Lung (tissue), 4 donors: Measurements from ENCODE around the genes TXNDC8 and HSDL2.

- PRO-cap: no peak
- RAMPAGE, long total RNA: no peak
- RRBS: no CpG with 5 or more reads among the region's 1 CpG
Measured at GRCh38 chr9:110337764-110338187, at the start of gene TXNDC8. TSS of gene TXNDC8 (minus strand) at chr9:110337863.

- PRO-cap: no peak
- RAMPAGE, long total RNA: no peak
- RRBS: no CpG with 5 or more reads among the region's 5 CpGs
Measured at GRCh38 chr9:110407802-110408443, 70.3 kb upstream of the TXNDC8 start.

GRCh38 chr9:110436268-110437004 is 98.8 kb upstream of the TXNDC8 start:
- PRO-cap: no peak
- RAMPAGE, long total RNA: no peak
- RRBS: no CpG with 5 or more reads among the region's 3 CpGs

GRCh38 chr9:110909130-110909523 is 129.1 kb downstream of the LPAR1 start:
- PRO-cap: no peak
- RAMPAGE, long total RNA: no peak
- RRBS: no CpG with 5 or more reads among the region's 3 CpGs

- PRO-cap: no peak
- RAMPAGE, long total RNA: no peak
- RRBS: no CpG with 5 or more reads among the region's 12 CpGs
Measured at GRCh38 chr9:111356389-111357217, 26.6 kb upstream of the OR2K2 start.

GRCh38 chr9:111516001-111516624 is 8.9 kb upstream of the ZNF483 start:
- PRO-cap: no peak
- RAMPAGE, long total RNA: no peak
- RRBS: no CpG with 5 or more reads among the region's 3 CpGs

DNA sequence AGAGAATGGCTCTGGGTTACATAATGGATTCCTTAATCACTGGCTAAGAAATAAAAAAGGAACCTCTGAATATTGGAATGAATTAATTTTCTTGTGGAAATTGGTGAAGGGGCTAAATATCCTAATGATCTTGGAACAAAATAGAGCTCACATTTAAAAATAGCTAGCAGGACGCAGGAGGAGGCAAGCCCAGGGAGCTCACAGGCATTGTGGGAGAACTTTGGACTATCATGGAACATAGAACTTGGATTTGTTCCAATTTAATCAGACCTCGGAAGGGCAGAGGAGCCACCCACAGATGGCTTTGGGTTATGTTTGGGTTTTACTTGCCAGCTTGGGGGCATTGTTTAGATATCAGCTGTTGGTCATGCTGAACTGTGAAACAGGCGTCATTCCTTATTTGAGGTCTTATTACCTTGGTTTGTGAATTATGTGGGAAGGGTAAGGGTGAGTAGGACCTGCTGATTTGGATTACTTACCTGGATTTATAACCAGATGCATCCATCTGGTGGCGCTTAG is 14.0 kb upstream of the PTGR1 start:
- PRO-cap: no peak
- RAMPAGE, long total RNA: no peak
- RRBS: no CpG with 5 or more reads among the region's 4 CpGs

- PRO-cap: no peak
- RAMPAGE, long total RNA: no peak
- RRBS: no CpG with 5 or more reads among the region's 9 CpGs
Measured at GRCh38 chr9:111805566-111806562, 11.1 kb upstream of the SHOC1 start.

DNA sequence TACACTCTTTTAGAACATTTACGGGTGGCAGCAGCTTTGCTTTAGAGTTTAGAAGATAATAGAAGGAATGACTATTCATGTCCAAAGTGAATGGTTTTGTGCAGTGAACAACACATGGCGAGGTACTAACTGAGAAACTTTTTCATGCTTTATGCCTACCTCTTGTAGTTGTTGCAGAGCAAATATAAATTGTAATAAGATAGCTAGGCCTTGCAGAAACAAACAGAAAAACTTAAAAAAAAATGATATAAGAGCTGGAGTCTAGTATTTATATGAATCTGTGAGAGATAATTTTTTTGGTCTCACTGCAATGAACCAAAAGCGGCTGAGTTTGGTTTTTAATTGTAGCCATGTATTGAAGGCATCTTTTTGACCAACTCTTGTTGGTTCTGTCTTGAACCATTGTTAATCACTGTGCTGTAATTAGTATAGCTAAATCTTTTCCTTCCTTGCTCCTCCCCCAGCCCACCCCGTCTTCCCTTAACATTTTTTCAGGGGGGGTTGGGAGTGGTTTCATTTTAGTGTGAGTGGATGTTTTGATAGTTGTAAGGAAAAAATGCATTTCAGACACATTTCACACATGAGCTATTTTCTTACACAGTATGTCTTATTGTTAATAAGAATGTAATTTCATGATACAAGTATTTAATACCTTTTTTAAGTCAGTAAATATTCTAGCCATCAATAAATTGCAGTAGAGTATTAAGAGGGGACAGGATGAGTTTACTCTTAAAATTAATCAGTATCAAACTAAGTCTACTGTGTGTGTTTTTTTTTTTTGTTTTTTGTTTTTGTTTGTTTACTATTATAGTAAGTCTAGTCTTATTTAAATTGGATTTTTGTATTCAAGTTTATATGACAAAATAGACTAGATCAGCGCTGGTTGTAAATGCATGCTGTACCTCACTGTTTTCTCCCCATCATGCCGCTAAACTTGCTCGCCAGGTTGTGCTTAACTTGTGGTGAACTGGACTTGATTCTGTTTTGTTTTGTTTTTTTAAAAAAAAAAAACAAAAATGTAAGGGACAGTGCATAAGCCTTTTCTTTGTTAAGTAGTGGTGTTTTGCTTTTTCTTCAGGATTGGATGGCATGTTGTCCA is 37.1 kb downstream of the UGCG start:
- PRO-cap: no peak
- RAMPAGE, long total RNA: no peak
- RRBS: no CpG with 5 or more reads among the region's 7 CpGs

DNA sequence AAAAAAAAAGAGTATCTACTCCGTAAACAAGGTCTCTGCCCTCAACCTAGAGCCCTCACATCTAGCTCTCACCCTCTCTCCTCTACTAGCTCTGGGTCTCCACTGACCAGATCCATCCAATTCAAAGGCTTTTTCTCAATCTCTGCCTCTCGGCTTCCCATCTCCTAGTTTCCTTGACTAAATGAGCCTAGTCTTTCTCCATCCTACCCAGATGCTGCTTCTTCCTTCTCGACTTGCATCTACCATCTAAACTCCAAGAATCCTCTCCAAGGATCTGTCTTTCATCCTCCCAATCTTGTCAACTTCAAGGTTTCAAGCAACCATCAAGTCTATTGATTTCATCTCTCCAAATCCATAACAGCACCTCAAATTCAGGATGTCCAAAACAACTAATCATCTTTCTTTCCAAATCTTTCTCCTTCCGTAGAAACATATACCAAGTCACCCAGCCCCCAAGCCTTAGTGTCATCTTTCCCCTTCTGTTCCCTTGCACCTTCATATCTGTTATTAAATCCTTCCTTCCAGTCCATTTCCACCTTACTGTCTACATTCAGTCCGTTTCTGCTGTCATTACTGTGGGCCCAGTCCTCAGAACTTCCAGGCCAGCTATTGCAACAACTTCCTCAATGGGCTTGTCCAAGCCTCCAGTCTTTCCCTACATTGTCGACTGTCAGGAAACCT is 2.8 kb downstream of the SUSD1 start:
- PRO-cap: no peak
- RAMPAGE, long total RNA: no peak
- RRBS: no CpG with 5 or more reads among the region's 6 CpGs

DNA sequence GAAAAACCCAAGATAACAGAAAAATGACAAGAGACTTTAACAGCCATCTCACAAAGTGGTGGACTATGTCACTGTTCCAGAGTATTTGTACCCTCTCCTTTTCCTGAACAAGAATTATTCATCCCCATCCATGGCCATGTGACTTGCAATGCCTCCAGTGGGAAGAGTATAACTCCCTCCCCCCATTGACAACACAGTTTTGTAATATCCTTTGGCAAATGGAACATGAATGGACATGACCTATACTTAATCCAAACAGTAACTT is 33.9 kb downstream of the PTBP3 start:
- PRO-cap: no peak
- RAMPAGE, long total RNA: no peak

DNA sequence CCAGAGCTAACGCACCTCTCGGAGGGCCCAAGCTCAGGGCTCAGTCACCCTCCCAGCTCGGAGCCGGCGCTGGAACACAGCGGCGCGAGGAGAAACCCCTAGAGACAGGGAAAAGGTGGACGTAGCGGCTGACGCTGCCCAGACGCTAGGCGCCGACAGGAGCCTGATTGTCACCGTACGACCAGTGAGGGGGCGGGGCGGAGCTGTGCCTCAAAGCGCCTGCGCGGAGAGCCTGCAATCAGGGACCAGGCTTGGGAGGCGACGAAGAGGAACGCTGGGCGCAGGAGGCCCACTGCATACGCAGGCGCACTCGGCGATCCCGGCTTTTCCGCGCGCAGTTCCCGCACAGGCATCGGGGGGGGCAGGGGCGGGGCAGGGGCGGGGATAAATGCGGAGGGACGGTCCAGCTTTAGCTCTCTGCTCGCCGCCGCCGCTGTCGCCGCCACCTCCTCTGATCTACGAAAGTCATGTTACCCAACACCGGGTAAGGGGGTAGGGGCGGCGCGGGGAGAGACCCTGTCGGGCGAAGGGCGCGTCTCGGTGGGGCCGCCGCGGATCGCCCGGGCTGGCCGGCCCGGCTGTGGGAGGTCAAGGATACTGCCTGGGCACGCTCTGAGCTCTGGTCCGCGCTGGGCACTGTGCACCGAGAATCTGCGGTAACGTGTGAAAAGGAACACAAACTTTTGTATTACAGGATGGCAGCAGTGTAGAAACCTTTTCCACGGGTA is at the start of gene HSDL2:
Gene HSDL2 (plus strand): TSS at position 412 of the 728 bp plus-strand sequence.
- PRO-cap: bidirectional peak, plus-strand start at position 412 of the sequence, minus-strand start at position 78 of the sequence
- RAMPAGE, long total RNA: start-site peak on the minus strand centred at position 165 of the sequence, 70 bp wide, 60 and 54 reads in 2 replicates
- RRBS: 2% methylated on average over 12 of the region's 69 CpGs

- PRO-cap: no peak
- RAMPAGE, long total RNA: no peak
- RRBS: no CpG with 5 or more reads among the region's 5 CpGs
Measured at GRCh38 chr9:112505525-112506129, 19.0 kb downstream of the KIAA1958 start.

GRCh38 chr9:112531636-112532138 is 45.1 kb downstream of the KIAA1958 start:
- PRO-cap: no peak
- RAMPAGE, long total RNA: no peak
- RRBS: no CpG with 5 or more reads among the region's 6 CpGs

DNA sequence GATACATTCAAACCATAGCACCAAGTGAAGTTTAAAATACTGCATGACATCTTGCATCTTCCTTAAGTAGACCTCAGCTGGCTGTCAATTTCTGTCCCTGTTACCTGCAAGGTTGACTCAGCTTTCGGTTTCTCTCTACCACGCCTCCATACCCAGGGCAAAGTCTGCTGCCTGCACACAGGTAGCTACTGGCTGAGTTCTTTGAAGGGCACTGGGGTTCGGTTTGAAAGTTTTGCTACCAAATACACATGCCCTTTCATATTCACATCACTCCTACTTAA is 69.5 kb downstream of the KIAA1958 start:
- PRO-cap: no peak
- RAMPAGE, long total RNA: no peak
- RRBS: no CpG with 5 or more reads among the region's 3 CpGs

DNA sequence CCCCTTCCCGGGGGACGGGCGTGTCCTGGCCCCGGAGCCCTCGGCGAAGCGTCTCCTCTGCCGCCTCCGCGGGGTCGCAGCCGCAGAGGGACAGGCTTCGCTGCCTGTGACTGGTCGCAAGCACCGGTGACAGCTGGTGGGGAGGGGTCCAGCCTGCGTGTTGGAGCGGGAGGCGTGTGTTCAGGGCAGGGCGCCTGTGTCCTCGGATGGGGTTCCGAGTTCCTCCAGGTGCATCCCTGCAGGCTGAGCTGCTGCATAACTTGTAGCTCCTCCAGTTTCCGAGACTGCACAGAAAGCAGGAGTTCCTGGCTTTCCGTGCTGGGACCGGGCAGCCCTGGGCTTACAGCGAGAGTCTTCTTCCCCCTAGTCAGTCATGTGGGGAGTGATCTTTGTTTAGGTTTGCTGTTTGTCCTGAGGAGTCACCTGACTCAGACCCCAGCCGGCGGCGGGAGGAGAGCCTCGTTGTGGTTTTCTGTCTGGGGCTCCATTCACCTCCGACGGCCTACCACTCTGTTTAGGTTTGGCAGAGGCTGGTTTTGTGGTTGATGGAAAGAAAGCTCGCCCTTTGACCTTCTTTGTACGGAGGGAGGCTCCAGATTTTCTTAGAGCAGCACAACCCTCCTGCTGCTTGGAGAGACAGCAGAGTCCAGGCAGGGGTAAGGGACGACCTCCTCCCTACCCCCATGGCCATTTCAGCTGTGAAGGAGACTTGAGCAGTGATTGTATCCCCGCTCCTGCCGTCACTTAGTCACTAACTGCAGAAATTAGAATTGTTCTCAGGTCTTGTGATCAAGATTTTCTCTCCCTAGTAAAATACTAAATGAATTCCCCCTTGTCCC is 920 bp downstream of the SNX30 start:
- PRO-cap: no peak
- RAMPAGE, long total RNA: no peak
- RRBS: 2% methylated on average over 12 of the region's 36 CpGs

DNA sequence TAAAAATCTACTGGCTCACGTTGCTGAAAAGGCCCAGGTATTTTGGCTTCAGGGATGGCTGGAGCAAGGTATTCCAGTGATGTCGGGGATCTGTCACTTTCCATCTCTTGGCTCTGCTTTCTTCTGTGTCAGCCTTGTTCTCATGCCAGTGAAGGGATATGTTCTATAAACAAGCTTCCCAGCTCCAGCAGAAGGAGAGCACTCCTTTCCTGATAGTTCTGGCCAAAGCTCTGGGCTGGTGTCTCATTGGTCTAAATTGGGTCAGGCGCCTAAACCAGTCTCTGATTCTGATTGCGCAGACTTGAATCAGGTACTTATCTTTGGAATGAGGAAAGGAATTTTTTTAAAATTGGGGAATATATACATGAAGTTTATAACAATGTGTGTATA is 5.1 kb downstream of the SNX30 start:
- PRO-cap: no peak
- RAMPAGE, long total RNA: no peak
- RRBS: no CpG with 5 or more reads among the region's 4 CpGs

DNA sequence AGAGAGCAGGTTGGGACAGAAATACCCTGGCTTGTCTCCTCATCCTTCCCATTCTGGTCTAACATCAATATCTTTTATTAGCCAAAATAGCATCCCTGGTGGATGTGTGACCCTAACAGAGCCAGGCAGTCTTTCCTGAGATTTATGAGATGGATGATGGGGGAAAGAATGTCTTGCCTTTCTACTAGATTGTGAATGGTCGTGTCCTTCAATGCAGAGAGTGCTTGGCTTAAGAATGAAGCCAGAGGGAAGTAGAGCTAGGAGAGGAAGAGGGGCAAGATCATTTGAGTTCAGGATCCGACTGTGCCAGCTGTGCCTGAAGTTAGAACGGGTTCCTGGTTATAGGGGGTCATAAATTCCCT is 9.8 kb downstream of the SNX30 start:
- PRO-cap: no peak
- RAMPAGE, long total RNA: no peak
- RRBS: no CpG with 5 or more reads among the region's 3 CpGs

GRCh38 chr9:112804050-112804375 is 53.5 kb downstream of the SNX30 start:
- PRO-cap: no peak
- RAMPAGE, long total RNA: no peak
- RRBS: no CpG with 5 or more reads among the region's 14 CpGs

DNA sequence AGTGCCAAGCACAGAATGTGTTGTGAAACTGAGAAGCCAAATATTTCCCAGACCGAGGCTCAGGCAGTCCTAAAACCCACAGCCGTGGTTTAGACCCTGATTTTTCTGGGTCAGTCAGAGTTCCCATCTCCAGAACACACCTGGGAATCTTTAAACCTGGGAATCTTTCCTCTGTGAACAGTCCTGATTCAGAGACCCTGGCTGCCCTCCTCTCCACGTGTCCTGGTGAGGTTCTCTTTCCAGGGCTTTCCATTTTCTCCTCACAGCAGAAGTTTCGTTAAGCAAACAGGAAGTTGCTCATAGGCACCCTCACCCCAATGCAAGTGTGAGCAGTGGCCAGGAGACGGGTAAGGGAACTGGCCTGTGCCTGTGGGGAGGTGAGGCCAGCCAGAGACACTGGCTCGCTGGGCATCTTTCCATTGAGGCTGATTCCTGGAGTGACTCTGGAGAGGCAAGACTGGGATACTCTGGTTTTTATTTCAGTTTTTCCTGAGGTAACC is 28.6 kb downstream of the SLC46A2 start:
- PRO-cap: no peak
- RAMPAGE, long total RNA: no peak
- RRBS: no CpG with 5 or more reads among the region's 6 CpGs